Smooth muscle cell (in vitro differentiated cells): ENCODE results near the gene ARHGAP26.

DNA sequence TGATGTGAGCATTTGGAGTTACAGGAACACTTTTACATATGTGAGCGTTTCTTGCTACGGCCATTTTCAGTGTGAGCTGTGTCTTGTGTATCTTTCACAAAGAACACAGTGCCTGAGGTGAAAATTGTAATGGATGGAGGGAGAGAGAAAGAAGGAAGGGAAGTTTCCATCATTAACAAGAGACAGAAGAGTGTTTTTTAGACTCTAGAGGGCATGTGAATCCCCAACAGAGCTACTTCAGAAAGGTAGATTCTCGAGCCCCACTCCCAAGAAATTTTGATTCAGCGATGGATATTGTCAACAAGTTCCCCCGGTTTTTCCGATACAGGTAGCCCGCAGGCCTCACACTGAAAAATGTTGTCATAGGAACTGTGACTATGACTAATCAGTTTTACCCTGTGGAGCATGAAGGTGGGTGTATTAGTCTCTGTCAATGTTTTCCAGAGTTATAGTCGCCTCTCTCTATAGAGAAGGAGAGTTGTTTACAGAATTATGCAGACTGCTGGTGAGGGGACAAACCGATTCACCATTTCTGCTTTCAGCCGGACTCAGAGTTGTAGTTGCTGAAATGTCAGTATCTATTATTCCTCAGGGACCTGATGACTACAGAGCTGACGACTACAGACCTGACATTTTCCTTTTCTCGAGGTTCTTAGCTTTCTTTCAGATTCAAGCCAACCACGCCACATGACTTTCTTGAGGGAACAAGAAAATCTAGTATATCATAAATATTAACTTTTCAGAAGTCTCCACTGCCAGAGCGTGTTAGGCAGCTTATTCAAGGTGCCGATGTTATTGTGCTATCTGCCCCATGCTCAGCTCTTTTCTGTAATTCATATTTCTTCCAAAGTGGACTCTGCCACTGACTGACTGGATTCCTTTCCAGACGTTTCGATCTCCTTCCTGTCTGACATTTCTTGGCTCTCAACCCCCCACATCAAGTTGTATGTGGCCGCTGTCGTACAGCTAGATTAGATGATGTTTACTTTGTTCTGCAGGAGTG, 178.3 kb downstream of the FGF1 start:
- RAMPAGE, long total RNA = no peak

- RAMPAGE, long total RNA = no peak
Measured at GRCh38 chr5:142511998-142512413, 173.9 kb downstream of the FGF1 start.

- RAMPAGE, long total RNA = start-site peak on the minus strand at chr5:142621322-142621358, 162 and 65 reads in 2 replicates
Measured at GRCh38 chr5:142620890-142621497, 64.9 kb downstream of the FGF1 start.

DNA sequence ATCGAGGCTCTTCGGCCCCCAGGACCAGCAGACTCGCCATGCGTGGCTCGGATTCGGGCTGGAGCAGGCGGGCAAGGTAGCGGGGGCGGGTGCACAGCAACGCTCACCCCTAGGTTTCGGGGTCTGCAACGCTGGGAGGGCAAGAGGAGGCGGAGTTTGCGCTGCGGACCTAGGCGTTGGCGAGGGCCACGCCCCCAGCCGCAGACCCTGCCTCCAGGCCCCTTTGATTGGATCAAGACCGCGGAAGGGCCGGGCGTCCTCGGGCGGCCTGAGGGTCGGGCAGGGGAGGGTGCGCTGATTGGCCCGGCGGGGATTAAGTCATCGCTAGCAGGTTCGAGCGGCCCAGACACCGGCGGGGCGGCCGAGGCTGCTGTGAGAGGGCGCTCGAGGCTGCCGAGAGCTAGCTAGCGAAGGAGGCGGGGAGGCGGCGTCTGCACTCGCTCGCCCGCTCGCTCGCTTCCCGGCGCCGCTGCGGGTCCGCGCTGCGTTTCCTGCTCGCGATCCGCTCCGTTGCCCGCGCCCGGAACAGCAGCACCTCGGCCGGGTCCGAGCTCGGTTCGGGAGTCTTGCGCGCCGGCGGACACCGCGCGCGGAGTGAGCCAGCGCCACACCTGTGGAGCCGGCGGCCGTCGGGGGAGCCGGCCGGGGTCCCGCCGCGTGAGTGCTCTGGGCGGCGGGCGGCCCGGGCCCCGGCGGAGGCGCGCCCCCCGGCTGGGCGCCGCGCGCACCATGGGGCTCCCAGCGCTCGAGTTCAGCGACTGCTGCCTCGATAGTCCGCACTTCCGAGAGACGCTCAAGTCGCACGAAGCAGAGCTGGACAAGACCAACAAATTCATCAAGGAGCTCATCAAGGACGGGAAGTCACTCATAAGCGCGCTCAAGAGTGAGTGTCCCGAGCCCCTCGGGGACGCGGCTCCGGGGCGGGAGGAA, at the start of gene ARHGAP26:
Gene ARHGAP26 (plus strand): TSS at position 345 of the 930 bp plus-strand sequence.
- RAMPAGE, long total RNA = no peak

GRCh38 chr5:142794081-142794816, 24.1 kb downstream of the ARHGAP26 start:
- RAMPAGE, long total RNA = no peak

- RAMPAGE, long total RNA = no peak
Measured at GRCh38 chr5:142833408-142833836, 63.2 kb downstream of the ARHGAP26 start.

- RAMPAGE, long total RNA = no peak
Measured at GRCh38 chr5:142977544-142977991, 207.4 kb downstream of the ARHGAP26 start.

- RAMPAGE, long total RNA = no peak
Measured at GRCh38 chr5:142998254-142998976, 228.2 kb downstream of the ARHGAP26 start.

DNA sequence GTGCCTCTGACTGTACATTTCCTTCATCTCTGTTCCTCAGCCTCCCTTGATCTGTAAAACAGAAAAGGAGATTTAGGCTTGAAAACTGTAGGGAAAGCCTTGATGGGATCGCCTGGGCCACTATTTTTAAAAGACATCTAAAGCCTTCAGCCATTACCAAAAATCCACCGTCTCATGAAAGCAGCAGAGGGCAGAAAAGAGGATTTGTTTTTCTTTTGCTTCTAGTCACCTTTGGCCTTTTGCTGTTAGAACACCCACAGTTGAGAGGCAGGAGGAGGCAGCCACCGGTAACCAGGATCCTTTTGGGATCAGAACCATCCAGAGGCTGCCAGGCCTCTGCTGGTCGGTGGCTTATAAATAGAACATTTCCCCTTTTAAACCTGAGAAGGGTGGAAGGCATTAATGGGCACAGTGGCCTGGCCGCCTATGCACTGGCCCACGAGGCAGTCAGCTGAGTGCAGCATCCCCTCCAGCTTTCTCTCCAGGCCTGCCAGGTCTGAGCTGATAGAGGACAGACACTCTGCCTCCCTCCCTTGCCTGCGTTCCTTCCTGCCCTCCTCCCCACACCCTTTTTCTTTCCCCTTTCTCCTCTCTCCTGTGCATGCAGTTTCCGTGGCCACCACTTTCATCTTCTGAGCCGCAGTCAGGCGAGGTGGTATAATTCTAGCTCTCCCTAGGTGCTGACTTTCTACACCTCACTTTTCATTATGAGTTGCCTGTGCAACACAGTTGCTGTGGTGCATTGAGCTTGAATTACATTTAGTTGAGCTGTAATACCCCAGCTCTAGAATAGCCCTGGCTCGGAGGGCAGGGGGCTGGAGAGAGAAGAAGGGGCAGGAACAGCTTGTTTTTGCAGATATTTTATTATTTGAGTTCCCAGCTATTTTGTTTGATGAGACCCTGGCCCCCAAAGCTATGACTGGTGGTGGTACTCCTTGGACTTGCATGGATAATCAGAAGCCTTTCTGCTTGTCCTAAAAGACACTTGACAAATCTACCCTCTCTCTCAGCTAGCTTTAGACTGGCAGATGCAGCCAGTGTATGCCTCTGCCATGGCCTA, 253.5 kb downstream of the ARHGAP26 start:
- RAMPAGE, long total RNA = no peak

GRCh38 chr5:143054270-143055206, 284.4 kb downstream of the ARHGAP26 start:
- RAMPAGE, long total RNA = no peak

- RAMPAGE, long total RNA = no peak
Measured at GRCh38 chr5:143056797-143057127, 286.6 kb downstream of the ARHGAP26 start.

GRCh38 chr5:143105443-143105967, 298.0 kb downstream of the NR3C1 start:
- RAMPAGE, long total RNA = no peak

DNA sequence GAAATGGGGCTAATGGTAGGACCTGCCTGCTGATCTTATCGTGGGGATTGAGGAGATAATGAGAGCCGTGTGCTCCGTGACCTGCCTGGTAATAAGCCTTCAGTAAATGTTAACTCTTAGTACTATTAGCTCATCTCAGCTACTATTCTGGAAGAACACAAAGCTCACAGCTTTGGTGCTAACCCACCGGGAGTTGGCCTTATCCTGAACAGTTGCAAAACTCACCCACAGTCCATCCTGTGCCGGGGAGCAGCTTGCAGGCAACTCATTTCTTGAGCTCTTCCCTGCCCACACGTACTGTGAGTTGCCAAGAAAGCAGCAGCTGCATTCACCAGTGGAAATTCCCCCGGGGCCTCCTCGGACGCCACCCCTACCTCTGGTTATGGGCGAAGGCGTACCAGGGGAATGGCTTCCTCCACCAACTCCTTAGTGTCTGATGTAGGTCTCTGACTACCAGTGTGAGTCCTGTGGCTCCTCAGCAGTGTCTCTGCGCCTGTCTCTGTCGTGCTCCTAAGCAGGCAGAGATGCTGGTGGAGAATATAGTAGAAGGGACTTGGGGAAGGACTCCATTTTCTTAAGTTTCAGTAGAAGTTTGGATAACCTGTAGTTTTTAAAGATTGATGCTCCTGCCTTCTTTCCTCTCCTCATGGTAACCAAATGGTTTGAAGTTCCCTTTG, 220.0 kb downstream of the NR3C1 start:
- RAMPAGE, long total RNA = no peak

GRCh38 chr5:143191573-143192314, 211.7 kb downstream of the NR3C1 start:
- RAMPAGE, long total RNA = no peak

- RAMPAGE, long total RNA = no peak
Measured at GRCh38 chr5:143220581-143221480, 182.7 kb downstream of the NR3C1 start.

DNA sequence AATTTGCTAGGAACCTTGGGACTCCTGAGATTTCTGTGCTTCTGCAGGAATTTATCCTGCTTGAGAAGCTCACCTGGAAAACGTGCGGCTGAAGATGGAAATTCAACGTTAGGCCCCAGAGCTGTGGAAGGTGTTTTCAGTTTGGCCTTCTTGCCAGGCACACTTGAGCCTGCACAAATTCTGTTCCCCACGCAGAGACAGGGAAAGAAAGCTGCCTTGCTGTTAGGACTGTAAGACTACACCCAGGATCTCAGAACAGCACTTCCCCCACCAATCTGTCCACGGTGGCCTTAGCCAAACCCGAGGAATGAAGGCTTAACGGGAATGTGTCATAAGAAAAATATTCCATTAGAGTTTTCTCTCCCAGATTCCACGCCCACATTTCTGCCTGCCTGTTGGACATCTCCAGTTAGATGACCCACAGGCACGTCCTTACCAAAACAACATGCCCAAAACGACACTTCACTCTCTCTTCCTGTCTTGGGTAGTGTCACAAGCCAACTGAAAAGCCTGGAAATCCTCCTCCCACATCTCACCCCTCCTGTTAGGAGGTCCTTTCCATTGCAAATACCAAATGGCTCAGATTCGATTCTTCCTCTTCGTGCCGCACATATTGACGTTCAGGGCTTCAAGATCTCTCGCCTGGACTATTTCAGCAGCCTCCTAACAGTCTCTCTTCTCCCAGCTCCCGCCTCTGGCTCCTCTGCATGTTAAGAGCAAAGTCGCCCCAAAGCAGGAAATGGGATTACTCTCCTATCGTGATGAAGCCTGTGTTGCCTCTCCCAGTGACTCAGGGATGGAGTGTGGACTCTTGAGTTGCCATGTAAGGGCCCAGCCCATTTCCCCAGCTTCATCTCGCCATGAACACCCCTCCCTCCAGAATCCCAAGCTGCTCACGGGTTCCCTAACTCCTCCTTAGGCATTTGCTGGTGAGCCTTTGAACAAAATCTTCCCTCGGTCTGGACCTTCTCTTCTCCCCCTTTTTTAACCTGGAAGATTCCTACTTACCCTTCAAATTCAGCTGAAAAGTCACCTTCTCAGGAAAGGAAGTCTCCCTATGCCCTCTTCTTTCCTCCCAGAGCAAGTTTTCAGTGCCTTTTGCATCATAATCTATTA, 159.3 kb downstream of the NR3C1 start:
- RAMPAGE, long total RNA = no peak

- RAMPAGE, long total RNA = no peak
Measured at GRCh38 chr5:143248833-143249674, 154.4 kb downstream of the NR3C1 start.

DNA sequence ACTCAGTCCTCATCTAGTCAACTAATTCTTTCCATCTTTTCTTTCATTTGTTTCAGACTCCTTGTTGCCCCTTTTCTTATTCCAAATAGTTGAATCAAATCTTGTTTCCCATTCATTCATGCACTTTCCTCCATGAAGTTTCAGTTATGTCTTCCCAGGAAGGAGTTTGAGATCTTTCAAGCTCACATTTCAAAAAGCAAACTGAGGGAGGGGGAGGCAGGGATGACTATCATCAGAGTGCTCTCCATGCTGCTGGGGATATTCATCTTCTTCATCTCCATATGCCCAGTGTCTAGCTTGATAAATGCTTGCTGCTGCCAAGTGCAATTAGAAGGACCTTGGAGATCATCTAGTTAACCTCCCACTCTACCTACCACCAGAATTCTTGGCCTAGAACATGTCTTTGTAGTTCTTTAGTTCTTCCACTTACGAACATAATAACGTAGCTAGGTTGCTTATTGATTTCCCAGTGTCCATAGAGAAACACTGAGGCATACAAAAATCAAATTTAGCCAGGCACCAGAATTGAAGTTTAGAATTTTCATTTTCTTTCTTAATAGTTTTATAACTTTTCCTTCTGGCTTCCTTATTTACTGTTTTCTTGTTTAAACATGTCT, 14.4 kb downstream of the NR3C1 start:
- RAMPAGE, long total RNA = no peak

GRCh38 chr5:143392600-143393501, 10.6 kb downstream of the NR3C1 start:
- RAMPAGE, long total RNA = no peak

- RAMPAGE, long total RNA = no peak
Measured at GRCh38 chr5:143401874-143402456, 1.5 kb downstream of the NR3C1 start.